ENCODE measurements around a stretch of chr3.

DNA sequence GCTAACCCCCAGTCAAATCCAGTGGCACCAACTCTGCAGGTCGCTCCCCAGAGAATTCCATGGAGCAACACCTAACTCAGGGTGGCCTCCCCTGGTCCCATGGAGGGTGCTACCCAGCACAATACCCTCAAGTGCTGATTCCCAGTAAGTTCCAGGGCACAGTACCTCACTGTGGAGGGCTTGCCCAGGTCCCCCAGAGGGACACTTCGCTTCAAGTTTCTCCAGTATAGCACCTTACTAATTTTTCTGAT, 231.1 kb downstream of the NEK10 start:
- PRO-cap: no peak
- RRBS: no CpG with 5 or more reads among the region's 2 CpGs

DNA sequence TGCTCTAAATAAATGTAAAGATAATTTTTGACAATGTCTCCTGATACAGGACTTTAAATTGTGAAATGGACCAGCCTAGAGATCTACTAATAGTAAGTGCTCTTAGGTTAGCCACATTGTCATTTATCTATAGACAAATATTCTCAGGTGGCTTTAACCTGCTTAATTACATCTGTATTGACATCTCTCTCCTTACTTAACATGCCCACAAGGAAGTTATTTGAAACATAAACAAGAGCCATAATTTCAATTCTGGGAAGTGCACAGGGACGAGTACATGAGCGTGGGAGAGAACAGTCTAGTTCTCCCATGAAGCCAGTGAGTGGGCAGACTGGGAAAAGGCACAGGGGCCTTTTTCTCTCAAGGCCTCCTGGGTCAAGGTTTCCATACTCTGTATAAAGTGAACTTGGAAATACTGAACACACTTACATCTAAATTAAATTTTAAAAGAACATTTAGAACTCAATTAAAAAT, 54.2 kb downstream of the NEK10 start:
- PRO-cap: no peak
- RRBS: no CpG with 5 or more reads among the region's 2 CpGs

GRCh38 chr3:27319810-27320645, 49.2 kb downstream of the NEK10 start:
- PRO-cap: no peak
- RRBS: no CpG with 5 or more reads among the region's 10 CpGs

- PRO-cap: no peak
- RRBS: no CpG with 5 or more reads among the region's 16 CpGs
These were observed 23.4 kb downstream of the NEK10 start for GRCh38 chr3:27345399-27346655.

DNA sequence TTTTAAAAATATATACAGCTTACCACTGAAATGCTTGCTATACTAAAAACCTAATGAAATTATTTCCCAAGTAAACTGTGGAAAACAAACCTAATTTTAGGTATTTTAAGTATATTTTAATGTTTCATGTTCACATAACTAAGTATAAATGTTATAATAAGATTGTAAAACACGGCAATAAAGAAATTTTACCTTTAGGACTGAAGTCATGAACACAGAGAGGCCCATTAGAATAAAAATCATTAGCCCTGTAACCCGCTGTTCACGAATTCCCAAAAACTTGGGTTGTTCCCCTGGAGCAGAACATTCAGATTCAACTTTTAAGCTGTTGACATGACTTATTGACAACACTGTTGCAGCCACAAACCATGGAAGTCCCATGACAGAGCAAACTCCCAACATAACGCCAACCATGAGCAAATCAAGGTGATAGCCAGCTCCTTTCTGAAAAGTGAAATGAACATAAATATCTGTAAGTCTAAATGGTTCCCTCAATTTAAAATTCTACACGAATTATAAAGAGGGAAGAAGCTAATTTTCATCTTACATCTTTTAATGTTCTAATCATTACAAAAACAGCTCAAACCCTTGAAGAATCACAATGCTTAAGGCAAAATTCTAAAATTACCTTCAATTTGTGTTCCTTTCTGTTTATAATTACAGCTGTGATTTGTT, 25.3 kb upstream of the NEK10 start:
- PRO-cap: no peak
- RRBS: no CpG with 5 or more reads among the region's 5 CpGs

- PRO-cap: no peak
- RRBS: no CpG with 5 or more reads among the region's 5 CpGs
These were observed 57.0 kb upstream of the NEK10 start for GRCh38 chr3:27426149-27426581.

GRCh38 chr3:27666587-27667179, 55.4 kb downstream of the EOMES start:
- PRO-cap: no peak
- RRBS: no CpG with 5 or more reads among the region's 4 CpGs

- PRO-cap: no peak
- RRBS: no CpG with 5 or more reads among the region's 4 CpGs
These were observed 120.9 kb upstream of the EOMES start for GRCh38 chr3:27842994-27843366.

- PRO-cap: no peak
- RRBS: no CpG with 5 or more reads among the region's 2 CpGs
These were observed 140.1 kb upstream of the RBMS3 start for GRCh38 chr3:29140757-29141210.

DNA sequence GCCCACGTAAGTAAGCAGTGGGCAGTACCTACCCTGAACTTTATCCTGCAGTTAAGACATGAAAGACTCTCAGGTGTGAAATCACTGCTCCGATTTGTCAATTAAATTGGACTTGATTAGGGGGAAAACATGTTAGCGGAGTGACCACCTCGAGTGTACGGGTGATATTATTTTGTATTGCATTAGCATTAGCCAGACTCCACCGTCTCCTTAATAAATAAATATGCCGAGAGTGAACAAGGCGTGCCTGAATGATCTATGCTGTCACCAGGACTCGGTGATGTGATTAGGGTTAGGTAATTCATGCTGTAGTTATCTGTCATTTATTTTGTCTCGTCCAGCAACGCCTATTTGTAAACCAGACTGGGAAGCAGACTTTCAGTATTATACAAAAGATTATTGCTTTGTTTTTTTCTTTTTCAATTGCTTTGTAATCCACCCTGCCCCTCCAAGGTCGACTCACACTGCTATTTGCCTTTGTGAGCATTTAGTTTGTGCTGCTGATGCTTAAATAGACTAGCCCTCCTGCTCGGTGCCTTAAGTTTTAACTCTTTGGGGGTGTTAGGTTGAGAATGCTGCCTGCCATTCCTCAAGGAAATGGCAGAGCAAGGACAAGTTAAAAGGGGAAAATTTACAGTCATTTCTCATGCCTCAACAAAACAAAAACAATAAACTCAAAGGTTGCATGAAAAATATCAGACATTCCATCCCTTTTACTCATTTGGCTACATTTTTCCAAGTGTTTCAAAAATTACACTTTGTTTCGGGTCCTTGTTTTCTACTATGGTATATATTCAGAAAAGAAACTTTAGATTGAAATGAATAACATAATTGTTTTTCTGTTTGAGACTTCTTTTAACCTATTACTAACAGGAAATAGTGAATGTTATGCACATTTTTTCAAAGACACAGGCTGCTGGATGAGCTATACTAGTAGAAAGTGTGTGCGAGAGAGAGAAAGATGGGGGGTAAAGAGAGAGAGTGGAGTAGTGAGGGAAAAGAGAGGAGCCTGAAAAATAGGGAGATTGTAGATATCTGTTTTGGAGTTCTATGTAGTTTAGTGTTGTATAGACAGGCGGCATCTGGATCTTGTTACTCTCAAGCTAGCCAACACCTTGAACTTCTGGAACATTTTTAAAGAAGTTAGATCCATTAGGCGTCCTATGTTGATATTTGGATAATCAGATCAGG, 2.0 kb downstream of the RBMS3 start:
- PRO-cap: unidirectional peak, plus-strand start at position 43 of the sequence
- RRBS: no CpG with 5 or more reads among the region's 17 CpGs

- PRO-cap: no peak
- RRBS: no CpG with 5 or more reads among the region's 1 CpG
These were observed 476.5 kb downstream of the RBMS3 start for GRCh38 chr3:29757268-29757790.

GRCh38 chr3:29971493-29971947, 634.9 kb upstream of the TGFBR2 start:
- PRO-cap: no peak
- RRBS: no CpG with 5 or more reads among the region's 2 CpGs

GRCh38 chr3:30342352-30342869, 264.0 kb upstream of the TGFBR2 start:
- PRO-cap: no peak
- RRBS: no CpG with 5 or more reads among the region's 4 CpGs

GRCh38 chr3:30354189-30354563, 252.2 kb upstream of the TGFBR2 start:
- PRO-cap: no peak
- RRBS: no CpG with 5 or more reads among the region's 1 CpG

- PRO-cap: no peak
- RRBS: no CpG with 5 or more reads among the region's 5 CpGs
These were observed 3.5 kb upstream of the TGFBR2 start for GRCh38 chr3:30602771-30603445.

- PRO-cap: no peak
- RRBS: no CpG with 5 or more reads among the region's 1 CpG
These were observed 22.0 kb downstream of the TGFBR2 start for GRCh38 chr3:30628315-30628837.

DNA sequence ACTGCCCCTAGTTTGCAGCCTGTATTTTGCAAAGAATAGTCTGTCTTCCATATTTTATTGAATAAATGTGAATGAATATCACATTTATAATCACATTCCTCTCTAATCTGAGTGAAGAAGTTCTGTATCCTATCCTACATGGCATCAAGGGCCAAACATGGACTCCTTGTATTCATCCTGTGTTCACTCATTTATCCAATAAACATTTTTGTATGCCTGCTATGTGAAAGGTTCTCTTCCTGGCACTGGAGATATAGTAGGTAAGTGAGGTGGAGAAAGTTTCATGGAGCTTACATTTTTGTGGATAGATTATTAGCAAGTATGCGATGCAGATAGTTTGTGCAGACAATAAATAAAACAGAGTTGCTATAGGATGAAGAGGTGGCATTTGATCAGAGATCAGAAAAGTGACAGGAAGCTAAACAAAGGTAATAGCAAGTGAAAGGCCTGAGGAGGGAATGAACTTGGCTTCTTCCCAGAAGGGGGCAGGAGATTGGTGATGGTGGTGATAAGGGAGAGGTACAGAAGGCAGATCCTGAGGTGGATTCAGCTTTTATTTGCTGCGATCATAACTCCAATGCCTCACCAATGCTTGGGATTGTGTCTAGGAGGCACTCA, 37.2 kb downstream of the TGFBR2 start:
- PRO-cap: no peak
- RRBS: no CpG with 5 or more reads among the region's 2 CpGs

GRCh38 chr3:30659337-30660091, 53.1 kb downstream of the TGFBR2 start:
- PRO-cap: no peak
- RRBS: no CpG with 5 or more reads among the region's 7 CpGs

DNA sequence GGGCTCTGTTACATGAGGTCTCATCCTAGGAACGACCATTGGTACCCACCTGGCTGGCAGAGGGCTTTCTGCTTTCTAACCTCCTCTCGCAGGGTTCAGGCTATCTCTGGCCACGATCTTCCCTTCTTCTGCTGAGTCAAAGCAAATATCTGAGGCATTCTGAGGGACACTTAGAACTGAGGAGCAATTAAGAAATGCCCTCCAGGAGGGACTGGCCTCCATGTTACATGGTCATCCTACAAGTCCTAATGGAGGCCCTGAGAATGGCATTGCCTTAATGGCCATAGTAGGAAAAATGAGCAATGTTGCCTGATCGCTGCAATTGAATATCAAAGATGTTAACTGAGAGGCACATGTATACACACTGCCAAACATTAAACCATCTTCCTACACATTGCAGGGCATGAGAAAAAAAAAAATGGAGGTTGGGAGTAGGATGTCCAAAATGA, 77.5 kb downstream of the TGFBR2 start:
- PRO-cap: no peak
- RRBS: no CpG with 5 or more reads among the region's 4 CpGs

- PRO-cap: no peak
These were observed 121.8 kb downstream of the STT3B start for GRCh38 chr3:31654576-31654775.

Measured in Caco-2 (cell line).